Vein endothelial cell (primary cell): ENCODE data around the genes DDX3Y and PRY.

- CAGE, long polyA plus RNA: no peak
Measured at GRCh38 chrY:7283981-7284313, 372.4 kb upstream of the AMELY start.

GRCh38 chrY:11098725-11099146 lies 1571.1 kb downstream of the TSPY10 start:
- CAGE, long polyA plus RNA: no peak

DNA sequence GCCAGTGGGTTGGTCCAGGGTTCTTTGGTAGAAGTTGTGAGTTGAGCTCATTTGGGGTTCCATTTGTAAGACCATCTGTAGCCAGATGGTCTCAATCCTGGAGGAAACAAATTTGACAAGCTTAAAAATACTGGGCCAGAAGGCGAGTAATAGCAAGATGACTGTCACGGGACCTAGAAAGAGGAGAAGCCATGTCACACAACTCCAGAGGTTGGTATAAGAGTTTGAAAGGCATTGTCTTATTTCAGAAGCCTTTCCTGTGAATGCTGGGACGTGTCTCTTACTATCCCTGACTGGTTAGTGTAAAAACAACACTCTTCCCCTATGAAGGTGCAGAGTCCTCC lies 100.6 kb upstream of the USP9Y start:
- CAGE, long polyA plus RNA: no peak

GRCh38 chrY:12904350-12905011 lies at the start of gene DDX3Y:
Gene DDX3Y (plus strand): TSS chrY:12904868.
- CAGE, long polyA plus RNA: no peak

- CAGE, long polyA plus RNA: no peak
Measured at GRCh38 chrY:12905012-12905952, 614 bp downstream of the DDX3Y start.

- CAGE, long polyA plus RNA: no peak
Measured at GRCh38 chrY:13282732-13283025, 197.2 kb downstream of the UTY start.

GRCh38 chrY:14340651-14341178 lies 183.6 kb upstream of the NLGN4Y start:
- CAGE, long polyA plus RNA: no peak

DNA sequence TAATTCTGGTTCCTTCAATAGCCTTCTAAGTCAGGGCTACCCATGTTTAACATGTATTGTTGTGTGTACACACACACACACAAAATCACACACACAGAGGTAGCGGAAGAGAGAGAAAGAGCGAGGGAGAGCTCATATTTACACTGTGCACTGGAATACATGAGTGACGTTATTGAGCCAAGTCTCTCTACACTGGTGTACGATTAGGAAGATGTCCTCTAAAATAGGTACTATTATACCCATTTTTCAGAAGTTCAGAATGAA lies 1343.0 kb downstream of the NLGN4Y start:
- CAGE, long polyA plus RNA: no peak

DNA sequence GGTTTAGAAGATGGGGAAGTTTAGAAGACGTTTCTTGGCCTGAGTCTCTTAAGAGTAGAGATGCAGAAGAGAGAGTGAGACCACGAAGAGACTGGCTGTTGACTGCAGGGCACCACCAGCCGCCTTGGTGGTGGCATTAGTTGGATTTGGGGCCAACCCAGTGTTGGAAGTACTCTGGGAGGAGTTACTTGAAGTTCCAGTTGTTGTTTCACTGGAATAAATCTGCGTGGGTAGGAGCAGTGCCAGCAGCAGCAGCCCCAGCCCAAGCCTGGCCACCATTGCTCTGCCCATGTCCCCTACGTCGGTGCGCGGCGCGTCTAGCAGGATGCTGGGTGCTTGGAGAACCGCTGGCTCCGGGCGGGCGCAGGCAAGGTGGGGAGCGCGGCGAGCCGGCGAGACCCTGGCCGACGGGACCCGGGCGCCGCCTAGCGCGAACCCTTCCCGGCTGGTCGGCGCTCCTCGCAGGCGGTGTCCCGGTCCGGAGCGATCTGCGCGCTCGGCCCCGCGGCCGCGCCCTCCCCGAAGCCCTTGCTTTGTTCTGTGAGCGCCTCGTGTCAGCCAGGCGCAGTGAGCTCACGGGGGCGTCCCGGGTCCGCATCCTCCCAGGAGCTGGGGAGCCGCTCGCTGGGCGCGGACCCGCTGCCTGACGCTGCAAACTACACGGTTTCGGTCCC lies 219.0 kb upstream of the HSFY2 start:
- CAGE, long polyA plus RNA: no peak

DNA sequence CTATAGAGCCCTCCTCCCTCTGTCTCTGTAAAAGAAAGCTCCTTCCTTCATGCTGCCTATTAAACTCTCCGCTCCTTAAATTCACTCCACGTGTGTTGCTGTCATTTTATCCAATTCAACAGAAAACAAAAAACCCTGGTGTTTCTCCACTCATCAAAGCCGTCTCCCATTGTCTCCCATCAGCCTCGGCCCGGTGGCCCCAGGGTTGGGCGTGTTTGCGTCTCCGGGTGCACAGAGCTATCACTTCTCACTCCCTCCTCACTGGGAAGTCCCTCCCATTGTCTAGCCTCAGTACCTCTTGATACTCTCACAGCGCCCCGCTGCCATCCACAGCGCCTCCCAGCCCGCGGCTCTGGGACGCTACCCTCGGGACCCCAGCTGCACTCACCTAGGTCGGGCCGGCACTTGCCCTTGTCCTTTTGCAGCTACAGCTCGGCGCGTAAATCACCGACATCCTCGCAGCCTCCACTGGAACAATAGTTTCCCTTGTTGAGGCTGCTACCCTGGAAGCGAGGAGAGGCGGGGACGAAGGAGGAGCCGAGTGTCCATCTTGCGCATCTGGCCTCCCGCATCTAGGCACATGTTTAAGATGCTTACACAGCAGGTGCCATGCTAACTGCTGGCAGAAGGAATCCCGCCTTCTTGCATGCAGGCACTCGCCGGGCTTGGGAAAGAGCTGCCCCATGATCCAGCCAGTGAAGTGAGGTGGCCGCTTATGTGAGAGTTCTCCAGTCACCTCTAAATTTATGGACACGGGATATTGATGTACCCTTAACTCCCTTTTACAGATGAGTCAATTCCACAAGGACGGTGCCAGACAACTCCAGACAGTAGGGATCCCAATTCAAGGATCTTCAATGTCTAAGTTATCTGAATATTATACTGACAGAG lies 269.5 kb upstream of the HSFY2 start:
- CAGE, long polyA plus RNA: no peak

DNA sequence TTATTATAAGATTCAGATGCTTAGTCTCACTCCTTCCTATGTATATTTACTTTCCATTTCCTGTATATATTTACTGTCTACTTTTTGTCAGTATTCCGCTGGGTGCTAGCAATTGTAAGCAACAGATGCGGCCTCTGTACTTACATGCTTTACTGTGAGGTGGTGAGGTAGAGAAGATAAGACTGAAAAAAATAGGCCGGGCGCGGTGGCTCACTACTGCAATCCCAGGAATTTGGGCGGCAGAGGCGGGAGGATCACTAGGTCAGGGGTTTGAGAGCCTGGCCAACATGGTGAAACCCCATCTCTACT lies 660 bp upstream of the EIF1AY start:
- CAGE, long polyA plus RNA: no peak

GRCh38 chrY:22490146-22490659 lies at the start of gene PRY:
Gene PRY (plus strand): TSS chrY:22490397.
- CAGE, long polyA plus RNA: no peak